HCT116 (cell line): Measurements from ENCODE around the genes CLEC18A, PDPR and FCSK.

DNA sequence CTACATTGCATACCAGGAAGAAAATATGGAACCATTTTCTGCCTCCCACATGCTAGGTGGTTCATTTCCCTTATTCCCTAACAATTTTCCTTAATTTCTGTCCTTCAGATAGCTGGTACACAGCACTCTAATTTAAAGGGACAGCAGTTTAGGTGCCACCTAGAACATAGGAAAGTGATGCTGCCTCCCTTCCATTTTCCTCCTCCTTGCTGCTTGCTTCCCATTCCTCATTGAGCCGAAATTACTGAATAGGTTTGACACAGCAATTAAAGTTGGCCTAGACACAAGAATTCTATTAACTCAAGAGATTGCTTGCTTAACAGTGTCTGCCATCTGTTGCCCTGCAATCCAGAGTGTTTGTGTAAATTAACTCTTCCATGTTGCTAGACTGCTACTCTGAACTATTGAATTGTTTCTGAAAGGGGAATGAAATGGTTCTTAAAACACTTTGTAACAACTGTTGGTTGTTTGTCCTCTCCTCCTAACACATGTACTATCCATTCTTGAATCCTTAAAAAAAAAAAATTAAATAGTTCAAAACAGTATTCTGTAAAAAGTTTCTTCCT is 24.4 kb downstream of the CYB5B start:
- RRBS, result no CpG with 5 or more reads among the region's 1 CpG

GRCh38 chr16:69474273-69474472 is 49.8 kb downstream of the CYB5B start:
- RRBS, result no CpG with 5 or more reads among the region's 1 CpG

- RRBS, result no CpG with 5 or more reads among the region's 4 CpGs
These were observed 33.8 kb downstream of the NQO1 start for GRCh38 chr16:69692435-69693118.

DNA sequence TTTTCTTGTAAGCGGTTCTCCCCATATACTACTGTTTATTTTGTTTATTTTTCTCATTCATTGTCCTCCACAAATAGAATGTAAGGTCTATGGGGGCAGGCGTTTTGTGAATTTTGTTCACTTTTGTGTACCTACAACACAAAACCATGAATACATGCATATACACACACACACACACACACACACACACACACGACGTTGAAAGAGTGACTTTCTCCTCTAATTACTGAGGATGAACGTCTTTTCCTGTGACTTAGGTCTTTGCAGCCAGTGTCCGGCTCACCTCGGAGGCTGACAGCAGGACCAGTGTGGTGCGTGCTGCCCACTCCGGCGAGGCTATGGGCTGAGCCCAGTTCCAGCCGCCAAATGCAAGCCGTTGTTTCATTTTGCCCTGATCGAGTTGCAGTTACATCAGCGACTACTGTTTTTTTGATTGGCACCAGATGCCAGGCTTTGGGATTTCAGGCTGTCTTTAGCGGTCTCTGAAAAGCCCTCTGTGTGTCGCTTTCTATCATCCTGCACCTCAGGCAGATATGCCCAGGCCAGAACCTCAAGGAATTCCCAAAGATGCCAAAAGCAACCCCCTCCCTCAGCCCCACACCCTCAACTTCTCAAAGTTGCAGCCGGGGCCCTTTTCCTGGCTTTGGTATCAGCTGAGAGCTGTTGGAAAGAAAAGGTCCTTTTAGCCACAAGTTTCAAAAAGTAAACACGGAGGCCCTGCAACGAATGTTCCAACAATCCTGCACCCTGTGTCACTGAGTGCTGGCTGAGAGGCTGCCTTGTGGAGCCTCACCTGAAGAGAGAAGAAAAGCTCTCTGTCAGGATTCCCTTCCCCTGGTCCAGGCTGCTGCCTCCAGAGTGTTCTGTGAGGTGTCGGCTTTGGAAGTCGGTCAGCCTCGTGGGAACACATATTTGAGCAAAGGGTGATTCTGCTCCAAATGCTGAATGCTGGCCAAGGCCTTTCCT is 58.8 kb downstream of the WWP2 start:
- RRBS, result 98% methylated on average over 4 of the region's 22 CpGs

DNA sequence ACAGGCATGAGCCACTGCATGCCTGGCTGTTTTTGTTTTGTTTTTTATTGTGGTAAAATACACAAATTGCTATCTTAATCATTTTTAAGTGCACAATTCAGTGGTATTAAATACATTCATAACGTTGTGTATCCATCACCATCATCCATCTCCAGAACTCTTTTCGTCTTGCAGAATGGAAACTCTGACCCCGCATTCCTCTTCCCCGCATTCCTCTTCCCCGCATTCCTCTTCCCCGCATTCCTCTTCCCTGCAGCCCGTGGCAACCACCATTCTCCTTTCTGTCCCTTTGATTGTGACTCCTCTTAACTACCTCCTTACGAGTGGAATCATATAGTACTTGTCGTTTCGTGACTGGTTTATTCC is 7.9 kb upstream of the CLEC18A start:
- RRBS, result no CpG with 5 or more reads among the region's 10 CpGs

GRCh38 chr16:69951136-69951526 is at the start of gene CLEC18A:
Gene CLEC18A, plus strand, starts transcription at chr16:69951334.
- RRBS, result no CpG with 5 or more reads among the region's 12 CpGs

- RRBS, result 4% methylated on average over 10 of the region's 115 CpGs
These were observed at the start of gene PDPR for GRCh38 chr16:70113782-70115164. Gene PDPR, plus strand, starts transcription at chr16:70114332.

DNA sequence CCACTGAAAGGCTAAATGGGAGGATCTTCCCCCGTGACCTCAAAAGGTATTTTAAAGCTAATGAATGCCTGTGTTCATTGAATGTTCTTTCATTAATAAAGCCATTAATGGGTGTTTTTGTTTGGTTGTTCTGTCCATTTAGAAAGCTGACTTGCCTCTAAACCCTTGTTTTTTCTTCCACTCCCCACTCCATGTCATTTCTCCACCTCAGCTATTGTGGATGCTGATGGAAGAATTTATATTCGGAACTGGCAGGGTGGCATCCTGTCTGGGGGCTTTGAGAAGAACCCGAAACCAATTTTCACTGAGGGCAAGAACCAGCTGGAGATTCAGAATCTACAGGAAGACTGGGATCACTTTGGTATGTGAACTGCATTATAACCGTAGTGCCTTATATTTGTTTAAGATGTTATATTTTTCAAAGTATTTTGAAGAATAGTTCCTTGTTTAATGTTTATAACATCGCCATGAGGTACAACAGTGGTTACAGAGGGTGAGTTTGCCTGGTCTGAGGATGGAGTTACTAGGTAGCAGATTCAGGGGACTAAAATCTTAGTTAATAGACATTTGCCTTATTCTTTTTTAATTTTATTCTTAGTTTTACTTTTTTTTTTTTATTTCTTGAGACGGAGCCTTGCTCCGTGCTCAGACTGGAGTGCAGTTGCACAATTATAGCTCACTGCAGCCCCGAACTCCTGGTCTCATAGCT is 18.0 kb downstream of the PDPR start:
- RRBS, result no CpG with 5 or more reads among the region's 8 CpGs

GRCh38 chr16:70152375-70153118 is 21.0 kb upstream of the CLEC18C start:
- RRBS, result no CpG with 5 or more reads among the region's 17 CpGs

DNA sequence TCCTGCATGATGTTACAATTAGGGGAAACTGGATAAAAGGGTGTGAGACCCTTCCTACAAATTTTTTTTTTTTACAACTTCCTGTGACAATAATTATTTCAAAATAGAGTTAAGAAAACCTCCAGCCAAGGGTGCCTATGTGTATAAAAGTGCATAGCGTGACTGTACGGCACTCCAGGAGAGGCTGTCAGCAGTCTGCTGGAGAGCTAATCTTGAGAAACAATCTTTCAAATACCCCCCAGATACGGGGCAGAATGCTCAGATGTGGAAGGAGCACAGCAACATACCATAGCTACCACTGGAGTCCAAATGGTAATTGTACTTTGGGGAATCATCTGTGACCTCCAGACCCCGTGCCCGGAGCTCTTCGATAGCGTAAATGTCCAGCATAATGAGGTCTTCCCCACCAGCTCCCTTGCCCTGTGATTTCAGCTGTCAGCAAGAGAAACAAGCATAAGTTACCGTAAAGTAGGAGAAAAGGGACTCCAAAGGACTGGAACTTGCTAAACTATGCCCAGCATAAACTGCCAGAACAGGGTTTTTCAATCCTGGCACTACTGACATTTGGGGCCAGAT is 13.0 kb upstream of the EXOSC6 start:
- RRBS, result no CpG with 5 or more reads among the region's 8 CpGs

DNA sequence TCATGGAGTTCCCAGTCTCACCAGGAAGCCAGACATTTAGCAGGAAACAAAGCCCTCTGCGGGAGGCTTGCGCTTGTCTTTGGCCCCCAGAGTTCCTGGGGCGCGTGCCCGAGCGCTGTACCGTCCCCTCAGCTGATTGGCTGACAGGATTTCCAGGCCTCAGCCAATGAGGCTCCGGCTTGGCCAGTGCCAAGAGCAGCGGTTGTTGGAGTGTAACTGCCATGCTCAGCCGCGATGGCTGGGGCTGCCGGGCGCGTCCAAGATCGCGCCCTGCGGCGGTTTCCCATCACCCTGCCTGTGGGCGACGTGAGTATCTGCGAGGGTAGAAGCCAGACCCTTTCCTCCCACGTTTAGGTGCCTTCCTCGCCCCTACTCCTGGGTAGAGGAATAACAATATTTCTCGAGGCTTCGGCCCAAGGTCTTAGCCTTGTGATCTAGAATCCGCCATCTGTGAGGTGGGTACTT is 4.3 kb upstream of the DDX19B start:
- RRBS, result 94% methylated on average over 5 of the region's 26 CpGs

GRCh38 chr16:70412057-70412780 is 26.7 kb downstream of the ST3GAL2 start:
- RRBS, result no CpG with 5 or more reads among the region's 8 CpGs

DNA sequence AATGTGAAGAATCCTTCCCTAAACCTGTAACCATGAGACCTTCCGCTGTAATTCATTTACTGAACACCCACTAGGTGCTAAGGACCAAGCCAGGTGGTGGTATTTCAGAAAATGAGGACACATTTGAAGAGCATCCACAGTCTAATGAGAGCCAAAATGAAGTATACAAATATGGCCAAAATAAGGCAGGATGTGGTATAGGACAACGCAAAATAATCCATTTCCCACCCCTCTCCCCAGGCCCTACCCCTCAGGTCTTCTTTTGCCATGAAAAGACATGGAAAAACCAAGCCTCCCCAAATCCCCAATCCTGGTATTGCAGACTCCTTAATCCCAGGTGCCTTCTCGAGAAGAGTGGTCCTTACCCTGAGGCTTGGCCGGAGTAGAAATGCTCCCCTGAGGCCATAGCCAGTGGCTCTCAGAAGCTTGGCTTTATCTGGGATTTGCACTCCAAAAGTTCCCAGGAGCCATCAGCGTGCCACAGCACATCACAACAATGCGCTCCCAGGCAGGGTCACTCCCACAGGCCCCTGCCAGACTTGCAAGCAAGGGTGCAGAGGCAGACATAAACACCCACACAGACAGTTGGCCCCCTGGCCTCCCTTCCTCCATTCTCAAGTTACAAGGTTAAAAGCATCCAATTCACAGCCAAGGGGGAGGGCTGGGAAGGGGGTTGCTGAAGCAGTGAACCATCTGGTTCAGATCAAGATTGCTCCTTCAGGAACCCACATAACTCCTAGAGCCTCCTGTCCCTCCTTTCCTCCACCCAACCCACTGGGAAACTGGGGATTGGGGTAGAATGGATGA is 2.0 kb downstream of the ST3GAL2 start:
- RRBS, result no CpG with 5 or more reads among the region's 6 CpGs

DNA sequence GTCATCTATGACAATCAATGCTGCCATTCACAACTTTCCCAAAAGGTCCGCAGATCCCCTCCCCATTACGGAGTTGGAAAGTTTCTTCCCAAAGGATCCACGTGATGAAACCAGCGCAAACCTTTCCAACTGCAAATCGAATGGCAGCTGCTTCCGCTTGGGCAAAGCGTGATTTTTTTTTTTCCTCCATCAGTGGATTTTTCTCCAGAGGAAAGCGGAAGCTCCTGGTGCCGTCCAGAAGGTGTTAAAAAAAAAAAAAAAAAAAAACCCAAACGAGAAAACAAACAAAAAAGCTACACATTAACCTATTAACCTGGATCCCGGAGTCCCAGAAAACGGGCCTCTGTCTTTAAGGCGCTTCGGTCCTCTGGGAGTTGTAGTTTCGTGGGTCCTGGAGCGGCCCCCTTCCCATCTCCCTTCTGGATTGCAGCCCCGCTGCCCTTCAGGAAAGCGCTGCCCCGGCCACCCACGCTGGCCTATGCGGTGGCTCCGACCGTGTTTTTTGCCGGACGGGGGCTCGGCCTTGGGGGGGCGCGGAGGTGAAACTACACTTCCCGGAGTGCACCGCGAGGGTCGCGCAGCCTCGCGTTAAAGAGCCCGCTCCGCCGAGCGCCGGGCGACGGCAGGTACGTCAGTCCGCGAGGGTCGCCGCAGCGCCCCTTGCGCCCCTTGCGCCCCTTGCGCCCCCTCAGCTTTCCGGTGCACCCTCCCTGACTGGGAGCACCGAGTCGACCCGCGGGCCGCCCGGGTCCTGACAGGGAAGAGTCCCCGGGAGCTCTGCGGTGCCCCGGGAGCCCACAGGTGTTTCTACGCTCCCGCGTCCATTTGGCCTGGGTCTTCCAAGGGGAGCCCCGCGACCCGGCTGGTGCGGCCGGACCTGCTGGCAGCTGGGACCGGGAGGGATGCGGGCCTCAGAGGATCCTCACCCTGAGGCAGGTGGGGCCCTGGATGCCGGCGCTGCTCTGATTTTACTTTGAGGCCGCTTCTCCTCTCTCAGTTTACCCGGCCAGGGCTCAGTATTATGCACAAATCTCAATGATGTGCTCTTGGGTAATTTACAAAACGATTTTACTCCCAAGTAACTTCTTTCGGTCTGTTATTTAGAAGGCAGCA is at the start of gene FCSK:
Gene FCSK (plus strand): TSS at position 591 of the 1,113 bp plus-strand sequence.
- RRBS, result 1% methylated on average over 48 of the region's 77 CpGs

DNA sequence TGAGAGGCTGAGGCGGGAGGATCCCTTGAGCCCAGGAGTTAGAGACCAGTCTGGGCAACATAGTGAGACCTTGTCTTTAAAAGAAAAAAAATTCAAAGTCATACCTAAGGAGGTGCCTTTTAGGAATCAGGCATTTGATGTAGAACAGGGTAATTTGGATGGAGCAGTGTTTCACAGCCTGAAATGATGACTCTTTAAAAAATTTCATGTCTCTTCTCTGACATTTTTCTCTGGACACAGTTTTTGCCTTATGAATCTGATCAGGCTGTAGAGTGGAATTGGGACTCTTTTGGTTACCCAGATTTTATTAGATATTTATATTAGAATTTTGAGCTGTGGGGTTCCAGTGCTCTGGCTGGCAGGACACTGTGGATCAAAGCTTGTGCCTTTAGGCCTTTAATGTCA is 14.2 kb downstream of the SF3B3 start:
- RRBS, result no CpG with 5 or more reads among the region's 1 CpG

DNA sequence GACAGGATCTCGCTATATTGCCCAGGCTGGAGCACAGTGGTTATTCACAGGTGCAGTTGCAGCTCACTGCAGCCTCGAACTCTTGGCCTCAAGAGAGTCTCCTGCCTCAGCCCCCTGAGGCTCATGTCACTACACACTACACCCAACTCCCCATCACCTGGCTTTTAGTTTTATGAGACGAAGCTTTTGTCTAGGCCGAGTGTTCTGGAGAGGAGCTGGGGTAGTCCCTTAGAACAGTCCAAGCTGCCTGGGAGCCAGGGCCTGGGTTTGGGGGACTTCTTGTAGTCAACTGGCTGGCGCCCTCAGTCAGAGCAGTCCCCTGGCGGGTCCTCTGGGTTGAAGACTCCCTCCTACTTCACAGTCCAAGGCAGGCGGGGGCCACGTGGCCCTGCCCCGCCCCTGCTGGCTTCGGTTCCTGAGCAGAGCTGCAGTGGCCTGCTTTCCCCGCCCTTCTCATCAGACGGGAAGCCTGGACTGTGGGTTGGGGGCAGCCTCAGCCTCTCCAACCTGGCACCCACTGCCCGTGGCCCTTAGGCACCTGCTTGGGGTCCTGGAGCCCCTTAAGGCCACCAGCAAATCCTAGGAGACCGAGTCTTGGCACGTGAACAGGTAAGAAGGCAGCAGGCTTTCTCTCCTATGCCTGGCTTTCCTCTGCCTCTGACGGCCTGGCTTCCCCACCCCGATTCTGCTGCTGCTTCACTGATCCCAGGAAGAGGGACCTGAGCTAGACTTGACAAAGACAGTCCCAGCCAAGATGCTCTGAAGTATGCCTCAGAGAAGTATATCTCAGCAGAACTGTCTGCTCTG is 56.0 kb downstream of the SF3B3 start:
- RRBS, result no CpG with 5 or more reads among the region's 17 CpGs

GRCh38 chr16:70684953-70685484 is 834 bp downstream of the MTSS2 start:
- RRBS, result 4% methylated on average over 4 of the region's 24 CpGs

- RRBS, result no CpG with 5 or more reads among the region's 12 CpGs
These were observed 9.7 kb upstream of the MTSS2 start for GRCh38 chr16:70695448-70696139.

GRCh38 chr16:70698563-70699313 is 12.9 kb upstream of the MTSS2 start:
- RRBS, result no CpG with 5 or more reads among the region's 22 CpGs

GRCh38 chr16:70708405-70708841 is 22.6 kb upstream of the MTSS2 start:
- RRBS, result 100% methylated on average over 1 of the region's 14 CpGs